Left common carotid artery plus branches (tissue), 1 donor: ENCODE results near the gene MNX1.

DNA sequence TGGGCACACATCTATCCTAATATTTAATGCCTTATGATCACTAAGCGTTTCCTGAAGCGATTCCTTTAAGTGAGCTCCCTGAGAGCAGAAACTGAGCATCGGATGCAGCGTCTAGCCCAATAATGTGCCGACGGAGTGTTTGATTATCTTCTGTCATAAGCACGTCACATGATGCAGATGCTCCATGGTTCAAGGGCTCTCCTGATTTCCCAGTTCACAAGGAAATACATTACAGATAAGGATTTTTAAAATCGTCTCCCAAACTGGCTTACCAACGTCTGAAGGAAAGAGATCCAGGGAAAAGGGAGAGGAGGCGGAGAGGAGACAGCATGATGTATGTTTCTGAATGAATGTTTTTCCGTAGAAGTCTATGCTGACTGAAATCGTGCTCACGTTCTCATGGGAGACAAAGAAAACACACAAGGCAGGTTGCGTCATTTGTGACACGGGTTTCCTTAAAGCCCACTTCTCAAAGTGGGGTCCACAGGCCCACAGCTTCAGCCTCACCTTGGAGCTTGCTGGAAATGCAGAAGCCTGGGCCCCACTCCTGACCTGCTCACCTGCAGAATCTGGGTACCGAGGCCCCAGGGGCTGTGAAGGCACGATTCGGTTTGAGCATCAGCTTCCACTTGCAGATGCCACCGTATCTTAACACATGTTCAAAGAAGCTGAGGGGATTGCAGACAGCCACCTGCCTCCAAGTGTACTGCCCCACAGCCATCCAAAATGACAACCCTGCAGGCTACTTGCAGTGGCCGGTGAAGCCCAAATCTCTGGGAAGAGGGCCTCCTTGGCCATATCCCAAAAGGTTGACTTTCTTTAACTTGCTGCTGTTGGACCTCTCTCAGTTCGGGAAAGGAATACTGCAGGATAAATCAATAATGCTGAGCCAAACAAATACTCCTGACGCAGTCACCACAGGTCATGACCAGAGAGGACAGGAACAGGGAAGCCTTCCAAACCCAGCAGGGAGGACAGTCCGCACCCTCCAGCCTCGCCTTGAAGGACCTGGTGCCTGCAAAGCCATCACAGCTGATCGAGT is 21.3 kb upstream of the INSIG1 start:
- PRO-cap = no peak

GRCh38 chr7:155282772-155283148 is 14.9 kb upstream of the INSIG1 start:
- PRO-cap = no peak

GRCh38 chr7:155296022-155296656 is 1.5 kb upstream of the INSIG1 start:
- PRO-cap = no peak

GRCh38 chr7:155308236-155308685 is 10.6 kb downstream of the INSIG1 start:
- PRO-cap = no peak

DNA sequence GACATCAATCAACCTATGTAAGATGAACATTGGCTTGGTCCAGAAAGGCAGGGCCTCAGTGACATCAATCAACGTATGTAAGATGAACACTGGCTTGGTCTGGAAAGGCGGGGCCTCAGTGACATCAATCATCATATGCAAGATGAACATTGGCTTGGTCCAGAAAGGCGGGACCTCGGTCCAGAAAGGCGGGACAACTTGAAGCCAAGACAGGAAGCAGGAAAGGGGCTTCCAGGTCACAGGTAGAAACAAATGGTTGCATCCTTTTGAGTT is 43.3 kb upstream of the EN2 start:
- PRO-cap = no peak

GRCh38 chr7:155776108-155776713 is 36.1 kb downstream of the SHH start:
- PRO-cap = no peak

GRCh38 chr7:155805192-155805366 is 7.2 kb downstream of the SHH start:
- PRO-cap = no peak

DNA sequence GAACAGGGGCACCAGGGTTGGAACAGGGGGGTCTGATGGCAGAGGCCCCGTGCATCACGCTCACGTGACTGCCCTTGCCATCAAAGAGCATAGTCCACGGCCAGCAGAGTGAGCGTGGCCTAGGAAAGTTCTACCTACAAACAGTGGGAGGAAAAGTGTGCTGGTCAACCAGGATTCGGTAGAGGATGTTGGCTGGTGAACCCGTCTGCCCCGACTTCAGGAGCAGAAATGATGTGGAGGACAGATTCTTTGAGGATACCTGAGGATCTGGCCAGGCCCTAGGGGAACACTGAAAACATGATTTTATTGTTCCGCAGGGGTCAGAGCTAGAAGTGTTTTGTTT is 138.7 kb upstream of the SHH start:
- PRO-cap = no peak

- PRO-cap = no peak
Measured at GRCh38 chr7:156055062-156055434, 242.8 kb upstream of the SHH start.

DNA sequence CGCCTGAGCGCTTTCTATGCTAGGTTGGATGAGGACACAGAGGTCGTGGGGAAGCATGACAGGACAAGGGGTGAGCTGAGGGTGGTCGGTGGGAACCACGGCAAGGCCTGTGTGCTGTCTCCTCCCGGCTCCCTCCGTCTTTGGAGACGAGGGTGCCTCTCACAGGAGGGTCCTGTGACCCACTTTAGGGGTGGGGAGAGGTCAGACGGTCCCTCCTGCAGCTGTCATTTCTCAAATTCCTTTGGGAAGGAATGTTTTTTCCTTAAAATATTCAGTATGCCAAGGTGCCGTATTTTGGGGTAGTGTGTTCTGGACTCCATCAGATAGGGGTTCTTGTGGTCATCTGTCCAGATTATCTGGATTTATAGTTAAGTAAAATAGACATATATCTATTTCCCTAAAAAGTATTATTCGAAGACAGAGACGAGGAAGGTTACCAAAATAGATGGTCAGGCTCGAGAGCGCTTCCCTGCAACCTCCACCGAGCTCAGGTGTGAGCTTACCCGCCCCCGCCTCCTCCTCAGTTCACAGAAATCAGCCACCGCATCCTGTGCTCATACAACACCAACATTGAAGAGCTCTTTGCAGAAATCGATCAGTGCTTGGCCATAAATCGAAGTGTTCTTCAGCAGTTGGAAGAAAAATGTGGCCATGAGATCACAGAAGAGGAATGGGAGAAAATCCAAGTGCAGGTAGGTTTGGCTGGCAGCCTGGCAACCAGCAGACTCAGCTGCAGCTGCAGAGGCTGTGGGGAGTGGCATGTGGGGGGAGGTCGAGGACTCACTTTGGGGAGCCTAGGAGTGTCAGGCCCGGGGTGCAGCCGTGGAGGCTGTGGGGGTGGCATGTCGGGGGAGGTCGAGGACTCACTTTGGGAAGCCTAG is 34.8 kb downstream of the RNF32 start:
- PRO-cap = no peak

GRCh38 chr7:156681661-156682502 is 41.3 kb downstream of the RNF32 start:
- PRO-cap = no peak

- PRO-cap = no peak
Measured at GRCh38 chr7:156861784-156862302, 31.1 kb downstream of the LMBR1 start.

- PRO-cap = no peak
Measured at GRCh38 chr7:156903510-156903917, 10.5 kb upstream of the LMBR1 start.

DNA sequence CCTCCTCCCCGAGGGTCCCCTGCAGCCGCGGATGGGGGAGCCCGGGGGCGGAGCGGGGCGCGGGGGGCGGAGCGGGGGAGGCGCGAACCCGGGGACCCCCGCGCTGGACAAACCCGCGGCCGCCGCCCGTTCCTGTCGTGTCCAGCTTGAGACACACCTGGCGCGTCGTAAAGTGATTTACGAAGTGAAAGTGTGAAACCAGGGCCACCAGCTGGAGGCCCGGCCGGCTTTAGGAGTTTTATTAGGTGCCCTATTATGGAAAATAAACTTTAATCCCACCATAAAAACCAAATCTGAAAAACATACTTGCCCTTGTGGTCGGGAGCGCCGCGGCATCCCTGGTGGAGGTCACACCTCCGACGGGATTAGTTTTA is 10.4 kb downstream of the MNX1 start:
- PRO-cap = no peak

- PRO-cap = no peak
Measured at GRCh38 chr7:157010343-157010960, at the start of gene MNX1. Gene MNX1 (minus strand): TSS chr7:157010663.

DNA sequence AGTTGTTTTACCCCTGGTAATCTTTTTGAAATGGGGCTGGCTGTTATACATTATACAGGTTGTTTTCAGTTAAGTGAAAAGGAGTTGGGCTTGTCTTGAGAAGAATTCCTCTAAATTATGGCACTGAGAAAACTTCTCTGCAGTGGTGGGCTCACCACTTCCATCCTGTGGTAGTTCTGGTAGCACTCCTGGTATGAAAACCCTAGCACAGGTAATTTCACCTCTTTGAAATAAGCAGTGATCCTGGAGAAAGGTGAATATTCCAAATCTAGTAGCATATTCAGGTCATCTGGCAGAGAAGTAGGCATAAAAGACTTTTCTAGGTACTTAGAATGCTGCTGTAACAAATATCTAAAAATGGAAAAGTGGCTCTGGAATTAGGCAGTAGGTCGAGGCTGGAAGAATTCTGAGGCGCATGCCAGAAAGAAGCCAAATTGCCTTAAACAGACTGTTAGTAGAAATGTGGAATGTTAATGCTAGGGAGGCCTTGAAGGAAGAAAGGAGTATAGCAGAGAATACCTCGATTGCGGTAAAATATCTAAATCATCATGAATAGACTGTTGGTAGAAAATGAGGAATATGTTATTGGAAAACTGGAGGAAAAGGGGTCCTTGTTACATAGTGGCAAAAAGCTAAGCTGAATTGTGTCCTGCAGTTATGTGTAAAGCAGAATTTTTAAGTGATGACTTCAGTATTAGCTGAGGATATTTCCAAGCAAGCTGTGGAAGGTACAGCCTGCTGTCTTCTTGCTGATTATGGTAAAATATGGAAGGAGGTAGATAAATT is 55.6 kb downstream of the UBE3C start:
- PRO-cap = no peak

DNA sequence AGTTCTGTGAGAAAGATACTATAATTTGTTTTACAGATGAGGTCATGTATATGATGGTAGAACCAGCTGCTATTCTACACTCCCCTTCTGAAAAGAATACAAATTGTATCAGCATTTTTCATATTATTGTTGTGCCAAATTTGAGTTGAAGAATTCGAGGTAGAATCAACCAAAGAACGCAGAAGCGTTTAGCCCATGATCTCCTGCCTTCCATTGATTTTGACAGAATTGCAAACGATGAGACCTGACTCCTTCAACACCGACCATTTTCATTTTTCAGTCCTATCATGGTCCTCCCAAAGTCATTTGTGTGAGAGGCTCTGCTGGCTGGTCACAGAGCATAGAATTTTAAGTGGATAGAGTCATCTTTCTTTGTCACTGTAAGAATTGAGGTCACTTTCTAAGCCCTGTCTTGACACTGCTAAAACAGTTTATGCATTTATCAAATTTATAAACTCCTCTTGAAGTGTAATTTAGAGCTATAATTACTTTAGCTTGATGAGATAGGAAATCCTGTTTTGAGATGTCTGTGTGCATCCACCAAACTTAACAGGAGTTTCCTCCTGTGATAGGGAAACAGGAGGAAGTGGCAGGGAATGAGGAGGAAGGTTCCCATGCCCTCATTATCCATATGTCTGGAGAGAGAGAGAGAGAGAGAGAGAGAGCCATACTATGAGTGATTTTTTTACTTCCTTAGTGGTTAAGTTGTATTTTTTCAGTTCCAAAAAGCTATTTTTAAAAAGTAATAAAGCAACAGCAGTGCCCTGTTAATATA is 72.0 kb downstream of the UBE3C start:
- PRO-cap = no peak

DNA sequence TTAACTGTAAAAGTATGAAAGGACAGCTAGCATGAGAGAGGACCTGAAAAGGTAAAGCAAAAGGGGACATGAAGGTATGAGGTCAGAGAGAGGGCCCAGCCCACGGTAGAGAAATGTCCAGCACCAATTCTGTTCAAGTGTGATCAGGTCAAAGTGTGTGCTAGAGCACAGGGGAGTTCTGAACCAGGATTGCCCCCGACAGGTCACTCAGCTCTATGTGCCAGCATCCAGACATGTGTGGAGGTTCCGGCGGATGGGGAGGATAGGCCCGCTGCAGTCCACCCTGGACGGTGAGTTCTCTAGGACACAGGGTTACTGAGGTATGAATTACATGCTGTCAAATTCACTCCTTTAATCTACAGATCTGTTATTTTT is 81.7 kb downstream of the UBE3C start:
- PRO-cap = no peak

DNA sequence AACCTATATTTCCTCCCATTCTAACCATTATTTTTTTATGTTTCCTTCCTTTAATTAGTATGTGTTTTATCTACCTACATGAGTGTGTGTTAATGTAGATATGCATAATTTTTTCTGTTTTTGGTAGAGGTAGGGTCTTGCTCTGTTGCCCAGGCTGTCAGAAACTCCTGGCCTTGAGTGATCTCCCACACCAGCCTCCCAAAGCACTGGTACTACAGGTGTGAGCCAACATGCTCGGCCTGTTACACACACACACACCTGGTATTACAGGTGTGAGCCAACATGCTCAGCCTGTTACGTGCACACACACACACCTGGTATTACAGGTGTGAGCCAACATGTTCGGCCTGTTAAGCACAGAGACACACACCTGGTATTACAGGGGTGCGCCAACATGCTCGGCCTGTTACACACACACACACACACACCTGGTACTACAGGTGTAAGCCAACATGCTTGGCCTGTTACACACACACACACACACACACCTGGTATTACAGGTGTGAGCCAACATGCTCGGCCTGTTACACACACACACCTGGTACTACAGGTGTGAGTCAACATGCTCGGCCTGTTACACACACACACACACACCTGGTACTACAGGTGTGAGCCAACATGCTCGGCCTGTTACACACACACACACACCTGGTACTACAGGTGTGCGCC is 72.8 kb upstream of the DNAJB6 start:
- PRO-cap = no peak

- PRO-cap = no peak
Measured at GRCh38 chr7:157273095-157274226, 63.3 kb upstream of the DNAJB6 start.